Ovary (tissue), 7 donors: ENCODE measurements around the genes OTUB1 and FLRT1.

DNA sequence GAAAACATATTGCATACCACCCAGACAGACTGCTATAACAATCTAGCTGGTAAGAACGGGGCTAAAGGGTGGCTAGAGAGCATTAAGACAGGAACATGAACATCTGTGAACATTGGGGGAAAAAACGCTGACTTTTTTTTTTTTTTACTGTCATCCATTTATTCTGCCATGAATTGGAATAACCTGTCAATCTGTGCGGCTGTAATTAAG is 657 bp downstream of the TTC9C start:
- PRO-cap, 7 experiments: no peak in any of the 7 experiments
- RAMPAGE, long total RNA, 2 experiments: no peak in any of the 2 experiments

DNA sequence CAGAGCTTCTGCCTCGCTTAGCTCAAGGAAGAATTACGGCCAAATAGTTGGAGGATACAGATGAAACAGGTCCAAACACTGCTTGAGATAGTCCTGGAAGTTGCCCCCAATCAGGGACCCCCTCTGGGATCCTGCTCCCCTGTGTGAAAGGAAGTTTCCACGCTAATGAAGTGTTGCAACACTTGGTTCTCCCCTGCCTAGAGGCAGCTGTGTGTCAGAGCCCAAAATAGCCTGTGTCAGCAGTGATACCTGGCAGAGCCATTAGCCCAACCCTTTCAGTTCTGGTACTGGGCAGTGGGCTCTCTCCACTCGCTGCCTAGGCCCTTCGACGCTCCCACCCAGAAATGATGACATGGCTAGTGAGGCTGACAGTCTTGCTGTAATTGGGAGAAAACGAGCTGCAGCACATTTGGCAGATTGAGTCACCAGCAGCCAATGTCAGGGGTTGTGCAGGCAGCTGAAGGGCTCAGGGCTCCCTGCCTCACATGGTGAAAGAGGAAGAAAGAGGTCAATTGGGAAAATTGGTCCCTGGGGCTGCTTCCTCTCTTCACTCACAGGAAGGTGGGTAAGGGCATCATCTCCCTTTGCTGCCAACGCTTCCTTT is 1.4 kb upstream of the NXF1 start:
- PRO-cap, 7 experiments: no peak in any of the 7 experiments
- RAMPAGE, long total RNA, 2 experiments: no peak in any of the 2 experiments

DNA sequence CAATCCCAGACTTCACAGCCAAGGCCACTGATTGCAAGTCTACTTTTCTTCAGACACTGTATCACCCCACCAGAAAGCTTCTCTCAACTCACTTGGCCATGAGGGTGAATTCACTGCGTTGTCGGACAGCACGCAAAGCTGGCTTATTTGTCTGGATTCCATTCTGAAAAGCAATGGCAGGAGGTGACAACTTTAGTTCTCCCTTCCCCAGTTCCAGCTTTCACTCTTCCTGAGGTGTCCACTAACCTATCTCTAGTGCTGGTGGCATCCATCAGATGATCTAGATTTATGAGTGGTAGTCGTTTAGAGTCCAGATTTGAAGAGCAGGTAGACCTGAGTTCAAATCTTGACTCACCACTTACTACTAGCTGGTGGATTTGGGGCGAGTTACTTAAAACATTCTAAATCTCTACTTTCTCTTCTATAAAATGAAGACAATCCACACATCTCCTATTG is 4.4 kb downstream of the STX5 start:
- PRO-cap, 7 experiments: no peak in any of the 7 experiments
- RAMPAGE, long total RNA, 2 experiments: no peak in any of the 2 experiments

DNA sequence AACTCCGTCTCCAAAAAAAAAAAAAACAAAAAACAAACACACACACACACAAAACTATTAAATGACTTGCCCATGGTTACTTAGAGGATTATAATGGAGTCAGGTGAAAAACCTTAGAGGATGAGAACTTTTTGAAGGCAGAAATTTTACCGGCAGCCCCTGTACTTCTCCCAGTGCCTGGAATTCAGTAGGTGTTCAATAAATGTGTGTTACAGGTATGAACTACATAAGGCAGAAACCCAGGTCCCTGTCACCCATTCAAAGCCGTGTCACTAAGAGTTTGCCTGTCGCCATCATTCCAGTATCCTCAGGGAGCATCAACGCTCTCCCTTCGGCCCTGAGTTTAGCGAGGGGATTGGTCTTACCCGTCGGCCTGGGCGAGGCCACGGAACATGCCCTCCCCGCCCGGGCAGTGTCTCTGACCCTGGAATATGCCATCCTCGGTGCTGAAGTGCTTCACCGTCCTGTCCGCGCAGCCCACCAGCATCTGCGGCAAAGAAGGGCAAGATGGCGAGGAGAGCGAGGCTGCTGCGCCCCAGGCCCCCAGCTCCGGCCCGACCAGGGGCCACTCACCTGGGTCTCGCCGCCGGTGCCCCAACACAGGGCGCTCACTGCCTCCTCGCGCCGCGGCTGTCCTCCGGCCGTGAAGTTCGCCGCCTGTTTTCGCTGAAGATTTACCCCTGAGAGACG is 496 bp downstream of the WDR74 start:
- PRO-cap, 7 experiments: no peak in any of the 7 experiments
- RAMPAGE, long total RNA, 2 experiments: no peak in any of the 2 experiments

- PRO-cap, 7 experiments: peak in 1 of 7 experiments; most common minus-strand start chr11:62854695 (in 1)
- RAMPAGE, long total RNA, 2 experiments: no peak in any of the 2 experiments
Observed at GRCh38 chr11:62854572-62854894, 15.1 kb upstream of the WDR74 start.

- PRO-cap, 7 experiments: no peak in any of the 7 experiments
- RAMPAGE, long total RNA, 2 experiments: no peak in any of the 2 experiments
Observed at GRCh38 chr11:63246098-63246578, 2.7 kb upstream of the SLC22A25 start.

GRCh38 chr11:63534969-63535498 is 1.6 kb upstream of the PLAAT4 start:
- PRO-cap, 7 experiments: no peak in any of the 7 experiments
- RAMPAGE, long total RNA, 2 experiments: no peak in any of the 2 experiments

DNA sequence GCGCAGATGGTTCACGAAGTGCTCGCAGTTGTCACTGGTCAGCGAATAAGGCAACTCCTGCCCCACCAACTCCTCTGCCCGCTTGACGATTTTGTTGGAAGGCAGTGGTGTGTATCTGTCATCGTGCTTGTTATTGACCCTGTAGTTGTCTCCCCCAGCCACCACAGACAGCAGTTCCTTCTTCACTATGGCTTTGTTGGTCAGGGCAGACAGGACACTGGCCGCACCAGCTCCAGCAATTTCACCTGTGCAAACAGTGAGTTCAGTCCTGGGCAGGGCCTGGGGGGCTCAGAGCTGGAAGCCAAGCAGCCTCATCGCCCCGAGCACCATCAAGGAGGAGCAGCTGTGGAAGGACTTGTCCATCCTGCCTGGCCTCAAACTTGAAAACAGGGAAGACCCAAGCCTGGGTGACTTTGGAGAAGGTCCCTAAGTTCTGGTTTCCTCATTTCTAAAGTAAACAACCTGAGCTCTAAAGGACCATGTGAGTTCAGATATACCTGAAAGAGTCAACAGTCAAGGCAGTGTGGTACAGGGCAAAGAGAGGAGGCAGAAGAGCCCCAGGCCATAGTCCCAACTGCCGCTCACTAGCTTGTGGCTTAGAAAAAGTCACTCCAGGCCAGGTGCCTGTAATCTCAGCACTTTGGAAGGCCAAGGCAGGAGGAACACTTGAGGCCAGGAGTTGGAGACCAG is 4.6 kb downstream of the PLAAT2 start:
- PRO-cap, 7 experiments: no peak in any of the 7 experiments
- RAMPAGE, long total RNA, 2 experiments: no peak in any of the 2 experiments

GRCh38 chr11:63570698-63571175 is 7.6 kb upstream of the PLAAT2 start:
- PRO-cap, 7 experiments: no peak in any of the 7 experiments
- RAMPAGE, long total RNA, 2 experiments: no peak in any of the 2 experiments

GRCh38 chr11:63603145-63603702 is 11.0 kb downstream of the PLAAT3 start:
- PRO-cap, 7 experiments: no peak in any of the 7 experiments
- RAMPAGE, long total RNA, 2 experiments: no peak in any of the 2 experiments

- PRO-cap, 7 experiments: no peak in any of the 7 experiments
- RAMPAGE, long total RNA, 2 experiments: no peak in any of the 2 experiments
Observed at GRCh38 chr11:63609572-63610085, 4.6 kb downstream of the PLAAT3 start.

GRCh38 chr11:63670296-63670642 is 907 bp downstream of the ATL3 start:
- PRO-cap, 7 experiments: no peak in any of the 7 experiments
- RAMPAGE, long total RNA, 2 experiments: no peak in any of the 2 experiments

- PRO-cap, 7 experiments: no peak in any of the 7 experiments
- RAMPAGE, long total RNA, 2 experiments: no peak in any of the 2 experiments
Observed at GRCh38 chr11:63769637-63770424, 1.3 kb upstream of the ZFTA start.

- PRO-cap, 7 experiments: peak in 2 of 7 experiments; most common plus-strand start chr11:63908013 (in 2)
- RAMPAGE, long total RNA, 2 experiments: no peak in any of the 2 experiments
Observed at GRCh38 chr11:63907581-63908348, 9.2 kb downstream of the RCOR2 start.

- PRO-cap, 7 experiments: peak in 7 of 7 experiments; most common plus-strand start chr11:63918171 (in 6); most common minus-strand start chr11:63918233 (in 3)
- RAMPAGE, long total RNA, 2 experiments: no peak in any of the 2 experiments
Observed at GRCh38 chr11:63917701-63918559, 966 bp upstream of the RCOR2 start.

DNA sequence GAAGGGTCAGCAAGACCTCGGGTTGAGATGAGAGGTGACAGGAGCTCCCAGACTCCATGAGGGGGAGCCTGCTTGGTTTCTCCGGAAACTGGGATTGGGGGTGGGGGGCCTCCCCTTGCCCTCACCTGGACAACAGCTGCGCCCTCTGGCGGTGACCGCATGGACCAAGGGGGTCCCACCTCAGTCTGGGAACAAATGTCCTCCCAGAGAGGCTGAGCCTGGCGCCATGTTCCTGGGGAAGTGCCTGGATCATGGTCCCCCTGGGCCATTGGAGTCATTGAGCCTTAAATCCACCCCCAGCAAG is 4.1 kb upstream of the RCOR2 start:
- PRO-cap, 7 experiments: no peak in any of the 7 experiments
- RAMPAGE, long total RNA, 2 experiments: no peak in any of the 2 experiments

DNA sequence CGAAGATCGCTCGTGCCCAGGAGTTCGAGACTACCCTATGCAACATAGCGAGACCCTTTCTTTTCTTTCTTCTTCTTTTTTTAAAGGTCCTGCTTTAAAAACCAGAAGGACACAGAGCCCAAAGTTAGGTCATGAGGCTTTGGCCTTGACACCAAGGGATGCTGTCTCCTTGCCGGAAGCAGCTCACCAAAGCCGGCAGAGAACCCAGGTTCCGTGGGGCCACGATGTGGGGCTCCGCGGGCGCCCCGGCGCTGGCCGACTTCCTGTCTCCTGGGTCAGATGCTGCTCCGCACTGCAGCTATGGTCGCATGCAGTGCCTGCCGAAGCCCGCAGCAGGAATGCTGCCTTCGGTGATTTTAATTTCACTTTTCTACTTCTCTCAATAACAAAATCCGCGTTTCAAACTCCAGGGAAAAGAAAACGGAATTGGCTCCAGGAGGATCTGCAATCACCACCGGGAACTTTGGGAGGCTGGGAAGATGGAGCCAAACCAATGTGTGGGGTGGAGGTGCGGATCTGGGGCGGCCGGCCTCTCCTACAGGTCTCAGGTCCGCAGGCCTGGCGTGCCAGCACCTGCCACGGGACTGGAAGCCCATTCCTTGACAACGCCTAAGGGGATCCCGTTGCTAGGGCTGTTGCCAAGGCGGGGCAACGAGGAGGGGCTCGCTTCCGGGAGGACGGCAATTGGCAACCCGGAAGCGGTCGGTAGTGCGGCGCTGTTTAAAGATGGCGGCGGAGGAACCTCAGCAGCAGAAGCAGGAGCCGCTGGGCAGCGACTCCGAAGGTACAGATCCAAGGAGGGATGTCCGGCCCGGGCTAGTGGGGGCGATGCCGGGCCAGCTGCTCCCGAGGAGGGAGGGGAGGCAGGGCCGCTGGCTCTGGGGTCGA is at the start of gene OTUB1:
Gene OTUB1, plus strand, starts transcription at position 708 of the 888 bp plus-strand sequence.
- PRO-cap, 7 experiments: peak in 7 of 7 experiments; most common plus-strand start position 723 of the sequence (in 4); most common minus-strand start position 586 of the sequence (in 7)
- RAMPAGE, long total RNA, 2 experiments: start-site peak on the plus strand in 2 of 2 experiments, centred at position 718 of the sequence, 260 to 408 reads per replicate

GRCh38 chr11:64035439-64036163 is at the start of gene FLRT1:
Gene FLRT1, plus strand, starts transcription at chr11:64035931.
- PRO-cap, 7 experiments: no peak in any of the 7 experiments
- RAMPAGE, long total RNA, 2 experiments: no peak in any of the 2 experiments

DNA sequence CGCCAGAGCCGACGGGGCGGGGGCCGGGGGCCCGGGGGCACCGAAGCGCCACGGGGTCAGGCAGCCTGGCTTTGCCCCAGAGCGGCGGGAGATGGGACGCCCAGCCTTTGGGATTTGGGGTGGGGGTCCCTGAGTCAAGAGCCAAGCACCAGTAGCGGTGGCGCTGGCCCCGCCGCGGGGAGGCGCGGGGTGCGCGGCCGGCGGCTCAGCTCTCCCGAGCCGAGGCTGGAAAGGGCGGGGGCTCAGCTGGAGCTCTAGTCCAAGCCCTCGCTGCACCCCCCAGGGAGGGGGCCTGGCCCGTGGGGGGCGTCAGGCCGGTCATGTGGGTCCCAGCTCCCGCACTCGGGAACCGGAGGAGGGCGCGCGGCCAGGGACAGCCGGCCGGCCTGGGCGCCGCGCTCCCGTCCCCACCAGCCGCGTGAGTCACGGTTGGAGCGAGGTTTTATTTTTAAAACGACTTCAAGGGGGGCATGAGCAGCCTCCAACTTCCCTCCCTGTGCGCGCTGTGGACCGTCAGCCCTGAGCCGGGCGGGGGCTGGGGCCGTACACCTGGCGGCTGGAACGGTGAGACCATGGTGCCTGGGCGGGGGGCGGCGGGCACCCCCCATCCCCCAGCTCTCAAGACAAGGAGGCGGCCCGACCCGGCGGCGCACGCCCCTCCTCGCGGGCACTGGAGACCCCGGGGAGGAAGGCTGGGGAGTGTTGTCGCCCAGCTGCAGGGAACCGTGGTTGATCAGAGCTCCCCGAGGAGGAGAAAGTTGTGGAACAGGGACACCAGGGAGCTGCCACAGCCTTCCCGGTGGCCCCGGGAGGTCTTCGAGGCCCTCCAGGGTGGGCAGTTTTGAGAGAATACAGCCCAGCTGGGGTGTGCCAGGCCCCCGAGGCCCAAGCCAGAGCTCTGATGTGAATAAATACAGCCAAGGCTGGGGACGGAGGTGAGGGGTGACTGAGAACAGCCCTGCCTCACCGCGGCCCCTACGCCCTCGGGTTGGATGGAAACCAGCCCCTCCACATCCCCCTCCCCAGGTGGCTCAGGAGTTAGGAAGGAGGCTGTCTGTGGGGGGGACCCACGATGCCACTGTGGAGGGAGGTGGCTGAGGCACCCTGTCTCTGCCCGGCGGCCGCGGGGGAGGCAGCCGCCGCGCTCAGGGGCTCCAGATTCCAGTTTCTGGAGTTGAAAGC is 872 bp downstream of the FLRT1 start:
- PRO-cap, 7 experiments: peak in 3 of 7 experiments; most common plus-strand start position 451 of the sequence (in 1); most common minus-strand start position 418 of the sequence (in 2)
- RAMPAGE, long total RNA, 2 experiments: no peak in any of the 2 experiments

DNA sequence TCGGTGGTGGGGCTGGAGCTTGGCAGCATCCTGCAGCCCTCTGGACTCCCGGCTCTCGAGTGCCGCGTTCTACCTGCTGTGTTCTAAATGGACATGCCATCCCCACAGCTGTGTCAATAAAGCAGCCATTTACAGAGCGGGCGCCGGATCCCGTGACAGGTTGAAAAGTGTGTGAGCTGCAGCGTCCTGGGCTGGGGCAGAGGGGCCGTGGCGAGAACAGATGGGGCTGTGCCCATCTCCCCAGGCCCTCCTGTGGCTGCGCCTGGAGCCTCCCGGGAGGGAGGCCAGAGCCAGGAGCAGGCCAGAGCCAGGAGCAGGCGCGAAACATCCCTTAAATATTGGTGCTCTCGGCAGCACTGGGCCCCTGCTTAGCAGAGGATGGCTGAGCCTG is 46.1 kb downstream of the FLRT1 start:
- PRO-cap, 7 experiments: no peak in any of the 7 experiments
- RAMPAGE, long total RNA, 2 experiments: no peak in any of the 2 experiments